GM19240 (cell line): Measurements from ENCODE around the gene VCX.

GRCh38 chrX:3708147-3708539, 5.3 kb downstream of the PRKX start:
- RRBS, result no CpG with 5 or more reads among the region's 3 CpGs

DNA sequence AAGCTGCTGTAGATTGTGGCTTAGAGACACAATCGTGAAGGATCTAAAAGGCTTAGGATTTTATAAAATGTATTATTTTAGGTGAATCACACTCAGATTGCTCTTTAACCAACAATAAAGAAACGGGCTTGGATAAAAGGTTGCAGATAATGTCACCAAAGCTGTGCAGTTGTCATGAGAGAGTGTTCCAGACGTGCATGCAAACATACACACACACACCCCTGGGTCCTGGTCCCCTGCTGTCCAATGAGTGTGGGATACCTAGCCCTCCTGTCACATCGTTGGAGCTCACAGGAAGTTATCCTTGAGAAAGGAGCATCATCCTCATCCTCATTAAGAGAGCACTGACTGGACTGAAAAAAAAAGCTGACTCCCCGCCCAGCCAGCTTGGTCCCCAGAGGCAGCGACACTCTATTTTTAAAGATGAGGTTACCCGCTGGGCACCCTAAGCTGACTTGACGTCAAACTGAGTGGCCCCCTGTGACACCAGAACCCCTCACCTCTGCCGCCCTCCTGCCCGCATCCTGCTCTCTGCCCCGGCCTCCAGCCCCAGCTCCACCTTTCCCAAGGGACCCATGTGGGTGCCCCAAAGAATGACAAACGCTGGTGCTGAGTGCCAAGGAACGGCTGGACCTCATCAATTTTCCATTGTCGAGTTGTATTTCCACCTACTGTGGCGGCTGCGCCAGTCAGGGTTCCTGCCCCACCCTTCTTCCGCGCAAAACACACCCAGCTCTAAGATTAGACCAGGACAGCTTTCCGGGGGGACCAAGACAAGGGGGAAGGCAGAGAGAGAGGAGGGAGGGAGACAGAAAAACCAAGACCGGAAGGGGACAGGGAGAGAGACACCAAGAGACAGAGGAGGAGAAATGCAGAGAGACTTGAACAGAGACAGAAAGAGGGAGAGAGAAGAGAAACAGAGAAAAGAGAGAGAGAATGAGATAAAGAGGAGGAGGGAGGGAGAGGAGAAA, 2.2 kb downstream of the PRKX start:
- RRBS, result 29% methylated on average over 1 of the region's 20 CpGs

GRCh38 chrX:3714017-3714218, 469 bp upstream of the PRKX start:
- RRBS, result no CpG with 5 or more reads among the region's 3 CpGs

DNA sequence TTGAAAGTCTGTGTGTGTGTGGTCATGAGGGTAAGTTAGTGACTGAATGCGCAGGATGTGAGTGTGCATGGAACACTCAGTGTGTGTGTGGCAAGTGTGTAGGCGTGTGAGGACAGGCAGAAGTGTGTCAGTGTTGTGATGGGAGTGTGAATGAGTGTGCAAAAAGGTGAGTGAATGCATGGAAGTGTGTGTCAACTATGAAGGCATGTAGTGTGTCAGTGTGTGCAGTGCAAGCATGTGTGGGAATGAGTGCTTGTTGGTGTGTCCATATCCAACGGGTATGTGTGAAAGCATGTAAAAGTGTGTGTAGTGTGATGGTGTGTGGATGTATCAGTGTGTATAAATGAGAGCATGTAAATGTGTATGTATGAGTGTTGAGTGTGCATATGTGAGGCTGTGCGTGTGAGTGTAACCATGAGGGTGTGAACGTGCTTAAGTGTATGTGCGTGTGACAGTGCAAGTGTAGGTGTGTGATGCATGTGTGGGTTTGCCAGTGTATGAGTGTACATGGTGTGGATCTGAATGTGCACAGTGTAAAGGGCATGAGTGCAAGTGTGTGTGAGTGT, 109.5 kb upstream of the PRKX start:
- RRBS, result no CpG with 5 or more reads among the region's 6 CpGs

DNA sequence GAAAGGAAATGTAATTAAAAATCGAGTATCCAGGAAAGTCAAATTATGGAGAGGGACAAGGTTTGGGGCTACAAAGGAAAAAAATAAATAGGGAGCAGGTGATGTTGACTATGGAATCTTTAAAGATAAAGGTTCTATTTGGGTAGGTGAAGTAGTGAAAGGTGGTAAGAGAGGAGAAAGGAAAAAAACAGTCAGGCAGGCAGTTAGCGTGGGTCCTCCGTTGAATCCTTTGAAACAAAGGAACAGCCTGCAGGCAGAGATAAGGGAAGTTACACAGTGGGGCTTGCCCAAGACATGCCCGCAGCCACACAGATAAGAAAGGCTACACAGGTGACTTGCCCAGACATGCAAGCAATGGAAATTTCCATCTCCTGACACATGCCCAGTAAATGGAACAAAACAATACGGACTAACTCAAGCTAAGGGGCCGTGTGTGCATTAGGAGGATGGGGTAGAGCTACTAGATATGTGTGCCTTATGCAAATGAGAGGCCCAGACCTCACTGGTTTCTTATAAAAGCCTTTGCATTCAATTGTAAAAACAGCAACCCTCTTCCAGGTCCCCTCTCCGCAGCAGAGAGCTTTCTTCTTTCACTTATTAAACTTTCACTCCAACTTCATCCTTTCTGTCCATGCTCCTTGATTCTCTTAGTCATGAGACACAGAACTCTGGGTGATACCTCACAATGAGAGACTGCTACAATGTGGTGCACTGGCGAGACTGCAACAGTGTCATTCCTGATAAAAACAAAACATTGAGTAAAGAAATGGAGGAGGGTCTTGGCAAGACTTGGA, 997.2 kb upstream of the PRKX start:
- RRBS, result no CpG with 5 or more reads among the region's 8 CpGs

DNA sequence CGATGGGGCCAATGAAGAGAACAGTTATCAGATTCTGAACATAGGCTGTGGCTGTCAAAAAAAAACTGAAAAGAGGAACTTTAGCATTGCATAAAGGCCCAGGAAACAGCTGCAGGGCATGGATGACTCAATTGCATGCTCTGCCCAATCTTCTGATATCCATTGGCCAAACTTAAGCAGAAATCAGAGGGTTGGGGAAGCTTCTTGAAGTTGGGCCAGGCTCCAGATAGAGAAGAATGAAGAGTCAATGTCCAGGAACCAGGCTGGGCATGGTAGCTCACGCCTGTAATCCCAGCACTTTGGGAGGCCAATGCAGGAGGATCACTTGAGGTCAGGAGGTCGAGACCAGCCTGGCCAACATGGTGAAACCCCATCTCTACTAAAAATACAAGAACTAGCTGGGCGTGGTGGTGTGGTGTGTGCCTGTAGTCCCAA, 1222.5 kb upstream of the PRKX start:
- RRBS, result no CpG with 5 or more reads among the region's 4 CpGs

- RRBS, result no CpG with 5 or more reads among the region's 2 CpGs
These were observed 146.0 kb downstream of the VCX3A start for GRCh38 chrX:6389013-6389216.

- RRBS, result no CpG with 5 or more reads among the region's 14 CpGs
These were observed 243.9 kb upstream of the VCX3A start for GRCh38 chrX:6778748-6779278.

GRCh38 chrX:6932019-6932818, 215.3 kb upstream of the STS start:
- RRBS, result no CpG with 5 or more reads among the region's 38 CpGs

- RRBS, result no CpG with 5 or more reads among the region's 14 CpGs
These were observed 38.3 kb upstream of the STS start for GRCh38 chrX:7108919-7109833.

GRCh38 chrX:7146858-7147107, 729 bp upstream of the STS start:
- RRBS, result no CpG with 5 or more reads among the region's 2 CpGs

- RRBS, result 75% methylated on average over 2 of the region's 5 CpGs
These were observed 104.2 kb upstream of the PUDP start for GRCh38 chrX:7252183-7252617.

DNA sequence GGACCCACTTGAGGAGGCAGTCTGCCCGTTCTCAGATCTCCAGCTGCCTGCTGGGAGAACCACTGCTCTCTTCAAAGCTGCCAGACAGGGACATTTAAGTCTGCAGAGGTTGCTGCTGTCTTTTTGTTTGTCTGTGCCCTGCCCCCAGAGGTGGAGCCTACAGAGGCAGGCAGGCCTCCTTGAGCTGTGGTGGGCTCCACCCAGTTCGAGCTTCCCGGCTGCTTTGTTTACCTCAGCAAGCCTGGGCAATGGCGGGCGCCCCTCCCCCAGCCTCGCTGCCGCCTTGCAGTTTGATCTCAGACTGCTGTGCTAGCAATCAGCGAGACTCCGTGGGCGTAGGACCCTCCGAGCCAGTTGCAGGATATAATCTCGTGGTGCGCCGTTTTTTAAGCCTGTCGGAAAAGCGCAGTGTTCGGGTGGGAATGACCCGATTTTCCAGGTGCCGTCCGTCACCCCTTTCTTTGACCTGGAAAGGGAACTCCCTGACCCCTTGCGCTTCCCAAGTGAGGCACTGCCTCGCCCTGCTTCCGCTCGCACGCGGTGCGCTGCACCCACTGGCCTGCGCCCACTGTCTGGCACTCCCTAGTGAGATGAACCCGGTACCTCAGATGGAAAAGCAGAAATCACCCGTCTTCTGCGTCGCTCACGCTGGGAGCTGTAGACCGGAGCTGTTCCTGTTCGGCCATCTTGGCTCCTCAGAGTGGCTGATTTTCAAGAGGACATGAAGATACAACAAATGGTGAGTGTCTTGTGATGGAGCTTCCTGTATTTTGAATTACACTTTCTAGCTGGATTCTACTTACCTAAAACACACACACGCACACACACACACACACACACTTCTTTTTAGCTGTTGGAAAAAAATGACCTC, 249.7 kb upstream of the VCX start:
- RRBS, result no CpG with 5 or more reads among the region's 36 CpGs

DNA sequence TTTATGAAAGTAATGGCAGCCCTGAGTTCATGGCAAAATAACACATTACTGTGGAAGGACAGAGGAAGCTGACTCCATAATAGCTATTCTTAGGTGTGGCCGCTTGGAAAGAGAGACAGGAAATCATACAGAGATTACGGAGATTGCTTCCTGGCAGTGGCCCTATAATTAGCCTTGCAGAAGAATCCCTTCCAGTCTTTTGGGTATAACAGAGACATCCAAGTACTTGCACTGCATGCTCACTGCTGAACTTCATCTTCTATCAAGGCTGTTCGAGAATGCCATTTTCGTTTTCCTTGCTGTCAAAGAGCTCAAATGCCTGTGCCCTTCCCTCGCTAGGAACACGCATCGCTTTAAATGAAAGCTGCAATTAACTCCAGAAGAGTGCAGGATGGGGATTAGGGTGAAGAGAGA, 133.0 kb upstream of the VCX start:
- RRBS, result no CpG with 5 or more reads among the region's 7 CpGs

GRCh38 chrX:7831350-7831573, 11.7 kb upstream of the VCX start:
- RRBS, result no CpG with 5 or more reads among the region's 1 CpG

GRCh38 chrX:7842864-7843410, at the start of gene VCX:
Gene VCX (plus strand): TSS chrX:7843171.
- RRBS, result no CpG with 5 or more reads among the region's 26 CpGs

DNA sequence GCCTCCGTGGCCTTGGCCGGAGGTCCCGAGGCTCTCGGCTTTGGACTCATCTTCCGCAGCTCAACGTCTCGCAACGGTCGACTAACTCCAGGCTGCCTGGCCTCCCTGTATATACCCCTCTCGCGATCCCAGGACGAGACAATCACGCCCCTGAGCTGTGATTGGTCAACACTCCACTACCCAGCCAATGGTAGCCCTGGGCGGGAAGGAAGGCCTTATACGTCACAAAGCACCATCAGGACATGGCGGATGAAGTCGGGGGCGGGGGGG, 538 bp downstream of the VCX2 start:
- RRBS, result no CpG with 5 or more reads among the region's 18 CpGs

- RRBS, result no CpG with 5 or more reads among the region's 8 CpGs
These were observed 151.7 kb upstream of the TBL1X start for GRCh38 chrX:9313111-9313560.

DNA sequence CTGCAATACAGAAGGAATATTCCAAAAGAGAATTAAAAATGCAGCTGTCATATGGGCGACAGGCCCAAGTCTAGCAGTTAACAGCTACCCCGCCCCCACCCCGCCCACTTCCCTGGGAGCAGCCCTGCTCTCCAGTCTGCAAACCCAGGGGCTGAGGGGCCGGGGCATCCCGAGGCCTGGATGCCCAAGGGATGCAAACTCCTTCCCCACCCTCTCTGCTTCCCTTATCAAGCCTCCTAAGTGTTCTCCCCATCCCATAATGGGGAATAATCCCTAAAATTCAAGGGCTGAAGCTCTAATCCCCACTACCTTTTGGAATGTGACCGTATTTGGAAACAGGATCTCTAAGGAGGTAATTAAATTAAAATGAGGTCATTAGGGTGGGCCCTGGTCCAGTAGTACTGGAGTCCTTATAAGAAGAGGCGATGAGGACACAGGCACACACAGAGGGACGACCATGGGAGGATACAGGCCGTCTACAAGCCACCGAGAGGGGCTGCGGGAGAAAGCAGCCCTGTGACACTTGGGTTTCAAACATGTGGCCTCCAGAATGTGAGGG, 124.5 kb upstream of the TBL1X start:
- RRBS, result no CpG with 5 or more reads among the region's 11 CpGs

GRCh38 chrX:9462821-9463520, 1.9 kb upstream of the TBL1X start:
- RRBS, result no CpG with 5 or more reads among the region's 16 CpGs